ENCODE measurements around the genes CACNA2D4 and CRACR2A.

DNA sequence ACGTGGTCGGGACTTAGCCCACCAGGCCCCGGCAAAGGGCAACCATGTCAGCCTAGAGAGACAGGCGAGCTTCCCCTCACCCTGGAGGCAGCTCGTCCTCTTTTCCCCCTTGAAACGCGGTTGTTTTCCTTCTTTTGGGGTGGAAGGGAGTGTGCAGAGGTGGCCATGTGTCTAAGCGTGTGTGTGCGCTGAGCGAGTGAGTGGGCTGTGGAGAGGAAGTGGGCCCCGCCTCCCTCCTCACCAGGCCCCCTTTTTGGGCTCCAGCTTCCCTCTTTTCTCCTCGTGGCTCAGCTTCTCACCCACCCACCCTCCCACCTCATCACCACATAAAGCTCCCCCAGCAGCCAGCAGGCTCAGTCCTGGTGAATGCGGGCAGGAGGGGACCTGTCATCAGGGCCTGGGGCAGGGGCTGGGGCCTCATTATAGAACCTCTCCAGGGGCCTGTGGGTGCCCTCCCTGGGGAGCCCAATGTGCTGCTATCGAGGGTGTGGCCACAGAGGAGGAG is 22.0 kb downstream of the LRTM2 start:
- PRO-cap: no peak

DNA sequence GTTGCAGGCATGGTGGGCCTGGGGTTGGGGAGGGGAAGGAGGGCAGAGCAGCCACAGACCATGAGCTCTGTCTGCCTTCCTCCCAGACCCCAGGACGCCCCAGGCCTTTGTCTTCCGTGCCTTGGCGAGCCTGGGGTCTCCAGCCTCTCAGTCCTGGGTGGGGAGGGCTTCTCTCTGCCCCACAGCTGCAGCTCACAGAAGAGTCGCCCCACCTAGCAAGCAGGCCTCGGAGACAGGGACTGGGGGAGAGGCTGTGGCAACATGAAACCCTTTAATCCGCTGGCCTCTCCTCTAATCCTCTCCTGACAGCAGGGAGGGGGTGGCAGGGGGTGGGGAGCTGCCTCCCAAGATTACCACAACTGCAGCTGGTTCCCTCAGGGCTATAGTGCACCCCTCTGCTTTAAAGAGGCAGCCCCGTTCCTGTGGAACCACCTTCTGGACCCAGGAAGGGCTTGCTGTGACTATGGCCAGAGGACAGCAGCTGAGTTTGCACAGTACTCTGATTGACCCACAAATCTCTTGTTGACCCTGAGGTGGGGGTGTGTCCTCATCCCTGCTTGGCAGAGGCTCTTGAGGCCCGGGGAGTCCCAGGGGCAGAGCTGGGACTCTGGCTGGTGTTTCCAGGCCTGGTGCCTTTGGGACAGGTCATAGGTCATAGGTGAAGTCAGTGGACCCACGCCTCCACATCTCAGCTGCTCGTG is at the start of gene CACNA2D4:
Gene CACNA2D4, minus strand, starts transcription at position 241 of the 701 bp plus-strand sequence.
- PRO-cap: no peak

GRCh38 chr12:2012213-2012776 is 8.0 kb upstream of the DCP1B start:
- PRO-cap: no peak

DNA sequence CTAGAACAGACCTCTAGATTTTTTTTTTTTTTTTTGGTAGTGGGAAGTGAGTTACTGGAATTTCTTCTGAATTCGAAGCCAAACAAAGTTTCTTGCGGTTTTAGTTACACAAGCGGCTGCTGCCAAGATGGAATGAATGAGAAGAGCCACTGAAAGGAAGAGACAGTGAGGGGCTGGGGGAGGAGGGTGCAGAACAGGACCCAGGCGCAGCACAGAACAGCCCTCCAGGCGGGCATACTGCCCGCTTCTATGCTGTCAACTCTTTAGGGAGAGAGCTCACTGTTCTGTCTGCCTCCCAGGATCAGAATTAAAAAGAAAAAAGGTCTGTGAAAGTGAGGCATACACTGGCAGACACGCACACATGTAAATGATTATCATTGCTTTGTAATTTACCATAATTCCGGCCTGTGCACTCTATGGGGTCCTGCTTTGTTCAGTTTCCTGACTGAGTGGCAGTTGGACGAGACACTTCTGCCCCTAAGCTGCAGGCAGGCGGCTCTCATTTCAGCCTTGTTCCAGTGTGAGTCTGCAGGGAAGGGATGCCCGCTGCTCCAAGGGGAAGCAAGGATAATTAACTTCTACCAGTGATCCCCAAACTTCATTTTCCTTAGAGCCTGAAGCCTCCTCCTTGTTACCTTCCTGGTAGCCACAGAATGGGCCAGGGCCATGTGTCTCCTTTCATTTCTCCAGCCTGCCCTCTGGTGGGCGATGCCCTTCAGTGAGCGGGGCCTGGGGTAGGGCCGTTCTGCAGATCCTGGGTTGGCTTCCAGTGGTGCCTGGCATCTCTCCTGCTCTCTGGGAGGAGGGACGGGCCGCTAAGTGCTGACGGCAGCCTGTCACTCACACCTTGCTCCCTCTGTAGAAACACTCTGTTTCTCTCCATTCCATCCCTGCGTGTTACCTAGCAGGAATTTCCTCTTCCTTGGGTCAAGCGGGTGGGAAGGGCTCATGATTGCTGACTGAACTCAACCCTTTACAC is 231.8 kb downstream of the CACNA1C start:
- PRO-cap: no peak

DNA sequence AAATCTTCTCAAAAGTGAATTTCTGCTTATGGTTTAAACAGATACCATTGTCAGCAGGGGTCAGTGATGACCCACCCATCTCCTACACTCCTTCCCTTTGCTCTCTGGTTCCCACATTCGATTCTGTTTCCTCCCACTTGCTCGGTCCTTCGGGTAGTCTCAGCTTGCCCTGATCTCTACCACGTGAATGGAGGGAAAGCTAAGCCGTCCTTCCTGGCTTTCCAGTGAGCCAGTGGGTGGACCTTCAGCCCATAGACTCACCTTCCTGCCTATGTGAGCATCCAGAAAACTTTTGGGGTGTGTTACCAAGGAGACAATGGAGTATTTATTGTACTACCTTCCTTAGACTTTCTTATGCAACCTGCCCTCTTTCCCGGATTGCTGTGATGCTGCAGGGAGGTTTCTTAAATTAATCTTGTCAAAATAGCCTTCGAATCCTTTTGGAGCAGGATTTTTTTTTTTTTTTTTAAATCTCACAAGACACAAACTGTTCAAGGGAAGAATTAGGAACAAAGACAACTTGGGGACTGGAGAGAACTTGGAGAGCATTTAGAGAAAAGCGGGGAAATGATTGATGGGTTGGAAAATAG is 306.4 kb downstream of the CACNA1C start:
- PRO-cap: no peak

- PRO-cap: bidirectional peak, plus-strand start at chr12:2377122, minus-strand start at chr12:2377028
Measured at GRCh38 chr12:2376690-2377319, 324.0 kb downstream of the CACNA1C start.

GRCh38 chr12:2631902-2632372 is 162.8 kb upstream of the FKBP4 start:
- PRO-cap: no peak

- PRO-cap: bidirectional peak, plus-strand start at chr12:2796057, minus-strand start at chr12:2795883
Measured at GRCh38 chr12:2795608-2796221, 945 bp downstream of the FKBP4 start.

DNA sequence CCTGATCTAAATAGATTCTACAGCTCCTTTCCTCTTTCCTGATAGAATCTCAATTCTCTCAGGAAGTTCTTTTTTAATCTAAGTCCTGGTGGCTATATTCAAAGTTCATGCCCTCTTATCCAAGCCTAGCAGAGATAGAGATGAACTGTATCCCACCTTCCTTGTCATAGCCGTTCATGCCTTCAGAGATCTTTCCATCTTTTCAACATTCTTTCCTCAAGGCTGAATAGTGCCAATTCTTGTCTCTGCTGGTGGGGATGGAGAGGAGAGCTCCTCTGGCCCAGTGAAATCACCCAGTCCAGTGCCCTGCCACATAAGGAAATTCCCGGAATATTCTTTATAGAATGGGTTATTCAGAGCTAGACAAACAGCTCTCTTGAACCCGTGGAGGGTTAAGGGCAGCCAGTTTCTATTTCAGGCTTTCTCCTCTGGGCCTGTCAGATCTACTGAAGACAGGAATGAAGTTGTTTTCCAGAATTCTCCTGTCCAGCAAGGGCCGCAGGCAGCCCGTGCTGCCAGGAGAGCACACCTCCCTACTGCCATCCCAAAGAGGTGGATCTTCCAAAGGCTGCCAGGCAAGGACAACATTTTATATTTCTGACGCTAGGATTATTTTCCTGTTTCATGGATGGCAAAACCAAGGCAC is 8.1 kb upstream of the NRIP2 start:
- PRO-cap: no peak

DNA sequence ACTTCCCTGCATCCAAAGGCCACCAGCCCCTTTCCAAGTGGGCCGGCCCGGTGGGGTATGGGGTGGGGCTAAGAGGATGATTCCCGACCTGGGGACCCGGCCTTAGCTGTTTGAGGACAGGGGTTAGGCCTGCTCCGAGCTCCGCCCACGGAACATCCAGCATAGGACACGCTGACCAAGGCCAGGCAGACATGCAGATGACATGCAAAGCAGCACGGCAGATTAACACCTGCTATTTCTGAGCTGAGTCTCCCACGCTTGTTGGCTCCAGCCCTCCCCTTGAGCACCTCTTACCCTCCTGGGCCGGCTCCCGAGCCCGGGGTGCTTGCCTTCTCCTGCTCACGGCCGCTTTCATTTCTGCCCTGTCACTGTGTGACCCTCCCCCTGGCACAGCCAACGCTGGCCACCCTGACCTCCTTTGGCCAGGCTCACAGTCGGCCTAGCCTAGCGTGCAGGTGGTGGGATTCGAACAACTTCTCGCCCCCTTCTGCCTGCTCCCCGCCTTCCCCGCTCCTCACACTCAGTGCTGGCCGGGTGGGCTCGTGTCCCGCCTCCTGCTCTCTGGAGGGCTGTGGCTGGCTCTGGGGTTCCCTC is 40.2 kb downstream of the TEAD4 start:
- PRO-cap: no peak

DNA sequence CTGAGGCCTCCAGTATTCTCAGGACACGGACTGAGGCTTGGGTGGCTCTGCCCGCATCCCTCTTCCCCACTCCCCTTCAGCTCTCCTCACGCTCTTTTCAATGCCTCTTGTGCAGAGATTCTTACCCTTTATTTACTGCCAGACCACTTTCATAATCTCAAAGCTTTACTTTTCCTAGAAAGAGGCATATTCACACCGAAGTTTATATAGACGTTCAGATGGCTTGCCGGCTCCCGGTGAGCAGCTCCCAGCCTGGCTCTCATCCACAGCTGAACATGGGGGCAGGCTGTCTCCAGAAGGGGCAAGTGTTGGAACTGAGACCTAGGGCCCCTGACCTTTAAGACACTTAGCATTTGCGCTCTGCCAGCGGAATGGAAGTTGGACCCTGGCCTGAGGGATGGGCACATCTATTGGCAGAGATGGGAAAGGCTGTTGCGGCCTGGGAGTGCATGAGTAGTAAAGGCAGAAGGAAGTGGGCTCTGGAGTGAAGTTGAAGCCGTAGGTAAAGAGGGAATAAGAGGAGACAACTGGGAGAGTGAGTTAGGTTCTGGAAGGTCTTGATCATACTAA is 54.3 kb upstream of the TSPAN9 start:
- PRO-cap: no peak

DNA sequence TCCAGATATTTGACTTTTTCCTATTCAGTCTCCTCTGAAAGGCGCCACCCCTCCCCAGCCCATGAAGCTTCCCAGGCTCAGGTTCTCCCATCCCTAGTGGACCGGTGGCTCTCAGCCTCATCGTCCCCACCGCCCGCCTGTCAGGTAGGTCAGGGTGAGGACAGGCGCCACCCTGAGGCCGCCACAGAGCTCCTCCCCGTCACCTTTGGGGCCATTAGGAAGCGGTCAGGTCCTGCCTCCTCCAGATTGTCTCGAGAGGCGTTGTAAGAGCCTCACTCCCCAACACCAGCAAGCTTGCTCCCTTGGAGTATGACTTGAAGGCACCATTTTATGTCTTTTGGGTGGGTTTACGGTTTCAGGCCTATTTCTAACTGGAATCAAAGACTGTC is 55.5 kb downstream of the TSPAN9 start:
- PRO-cap: no peak

DNA sequence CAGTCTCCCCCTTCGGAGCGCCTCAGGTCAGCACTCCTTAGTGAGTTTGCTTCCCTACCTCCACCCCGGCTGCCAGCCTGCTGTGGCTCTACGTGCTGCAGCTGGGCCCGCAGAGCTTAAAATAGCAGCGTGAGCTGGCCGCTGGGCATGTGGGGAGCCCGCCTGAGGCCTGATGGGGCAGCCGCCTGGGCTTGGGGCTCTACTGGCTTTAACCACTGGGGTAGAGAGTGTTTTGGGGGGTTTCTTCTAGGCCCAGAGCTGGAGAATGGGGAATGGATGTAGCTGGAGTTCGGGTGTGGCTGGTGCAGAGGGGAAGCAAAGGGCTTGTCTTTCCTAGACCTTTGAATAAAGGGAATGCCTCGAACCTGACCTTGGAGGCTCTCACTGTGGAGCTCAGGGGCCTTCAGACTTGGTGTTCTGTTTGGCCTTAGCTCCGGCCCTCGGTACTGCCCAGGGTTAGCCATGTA is 108.4 kb downstream of the TSPAN9 start:
- PRO-cap: no peak

DNA sequence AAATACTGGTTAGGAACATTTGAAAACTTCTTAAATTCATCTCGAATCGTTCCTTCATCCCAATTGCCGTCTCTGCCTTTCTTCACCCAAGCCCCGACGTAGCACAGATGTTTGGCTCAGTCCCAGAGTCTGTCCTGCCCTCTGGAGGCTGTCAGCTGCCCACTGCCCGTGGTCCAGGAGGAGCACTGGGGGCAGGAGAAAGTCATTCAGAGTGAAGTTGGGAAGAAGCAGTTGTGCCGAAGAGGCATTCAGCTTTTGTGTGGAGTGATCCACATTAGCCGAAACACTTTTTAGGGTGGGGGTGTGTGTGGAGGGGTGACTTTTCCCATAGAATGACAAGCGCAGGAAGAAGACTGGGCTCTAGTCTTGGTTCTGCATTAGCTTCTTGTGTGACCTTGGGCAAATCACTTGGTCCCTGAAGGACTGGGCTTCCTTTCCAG is 125.0 kb downstream of the TSPAN9 start:
- PRO-cap: no peak

GRCh38 chr12:3333384-3333953 is 157.5 kb upstream of the PRMT8 start:
- PRO-cap: no peak

- PRO-cap: bidirectional peak, plus-strand start at chr12:3753236, minus-strand start at chr12:3753102
Measured at GRCh38 chr12:3752740-3753891, at the start of gene CRACR2A. TSS of gene CRACR2A (minus strand) at chr12:3753109.

DNA sequence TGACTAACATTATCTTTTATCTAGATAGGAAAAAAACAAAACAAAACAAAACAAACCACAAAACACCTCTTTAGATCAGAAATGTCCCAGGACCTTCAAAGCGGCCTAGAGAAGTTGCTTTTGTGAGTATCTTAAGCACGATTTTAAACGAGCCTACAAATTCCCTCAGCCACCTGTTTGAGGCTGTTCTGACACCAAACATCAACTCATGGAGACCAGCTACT is 77.7 kb upstream of the PARP11 start:
- PRO-cap: no peak

GRCh38 chr12:3999049-3999958 is 126.1 kb upstream of the PARP11 start:
- PRO-cap: no peak

DNA sequence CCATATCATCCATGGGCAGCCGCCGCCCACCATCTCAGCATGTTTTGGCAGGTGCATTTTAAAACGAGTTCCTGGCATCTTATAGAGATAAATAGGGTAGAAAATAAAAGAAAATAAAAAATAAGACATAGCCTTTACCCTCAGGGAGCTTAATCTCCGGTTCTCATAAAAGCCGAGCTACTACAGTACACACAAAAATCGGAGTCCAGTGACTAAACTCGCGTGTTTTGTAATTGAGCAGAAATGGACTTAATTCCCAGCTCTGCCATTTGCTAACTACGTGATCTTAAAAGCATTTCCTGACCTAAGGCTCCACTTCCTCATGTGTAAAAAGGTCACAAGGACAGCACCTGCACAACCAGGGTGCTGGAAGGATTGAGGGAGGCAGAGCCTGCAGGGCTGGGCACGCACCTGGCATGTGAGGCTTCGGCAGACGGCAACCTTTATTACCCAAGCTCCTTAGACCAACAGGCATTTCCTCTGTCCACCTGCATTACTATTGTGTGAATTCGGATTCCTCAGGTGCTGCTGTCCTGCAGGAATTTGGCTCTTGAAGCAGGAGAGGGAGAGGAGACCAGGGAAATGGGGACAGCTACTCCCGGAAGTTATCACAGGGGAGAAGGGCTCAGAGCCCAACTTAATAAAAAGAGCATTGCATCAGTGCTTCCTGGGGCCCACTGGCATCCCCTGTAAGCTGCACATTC is 157.4 kb upstream of the CCND2 start:
- PRO-cap: no peak

DNA sequence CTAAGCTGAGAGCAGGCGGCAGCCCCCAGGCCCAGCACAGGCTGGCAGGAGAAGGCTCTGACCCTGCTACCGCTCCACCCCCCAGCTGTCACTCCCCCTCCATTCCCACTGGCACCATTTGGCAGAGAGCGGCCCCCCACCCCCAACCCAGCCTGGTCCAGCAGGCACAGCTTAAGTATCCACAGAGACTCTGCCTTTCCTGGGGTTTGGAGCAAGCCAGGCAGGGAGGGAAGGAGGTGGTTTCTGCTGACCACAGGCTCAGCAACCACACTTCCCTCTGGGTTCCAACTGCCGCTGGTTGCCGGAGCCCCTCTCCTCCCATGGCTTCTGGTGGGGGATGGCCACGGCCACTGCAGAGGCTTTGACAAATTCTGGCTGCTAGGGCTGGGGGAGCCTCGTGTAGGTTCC is 30.5 kb upstream of the CCND2 start:
- PRO-cap: no peak

Measured in H9 (cell line).